A172 (cell line): ENCODE results near the genes JAG2 and BRF1.

- RAMPAGE, long total RNA = no peak
Measured at GRCh38 chr14:104701419-104701815, 12.0 kb downstream of the INF2 start.

- RAMPAGE, long total RNA = no peak
Measured at GRCh38 chr14:104750763-104751098, 2.2 kb upstream of the SIVA1 start.

DNA sequence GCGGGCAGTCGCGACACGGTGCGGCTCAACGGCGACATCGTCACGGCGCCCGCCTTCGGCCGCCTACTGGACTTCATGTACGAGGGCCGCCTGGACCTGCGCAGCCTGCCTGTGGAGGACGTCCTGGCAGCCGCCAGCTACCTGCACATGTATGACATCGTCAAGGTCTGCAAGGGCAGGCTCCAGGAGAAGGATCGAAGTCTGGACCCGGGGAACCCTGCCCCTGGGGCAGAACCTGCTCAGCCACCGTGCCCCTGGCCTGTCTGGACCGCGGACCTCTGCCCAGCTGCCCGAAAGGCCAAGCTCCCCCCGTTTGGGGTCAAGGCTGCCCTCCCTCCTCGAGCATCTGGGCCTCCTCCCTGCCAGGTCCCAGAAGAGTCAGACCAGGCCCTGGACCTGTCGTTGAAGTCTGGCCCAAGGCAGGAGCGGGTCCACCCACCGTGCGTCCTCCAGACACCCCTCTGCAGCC, 502 bp downstream of the ZBTB42 start:
- RAMPAGE, long total RNA = no peak

GRCh38 chr14:104827009-104828172, 26.5 kb downstream of the ZBTB42 start:
- RAMPAGE, long total RNA = no peak

- RAMPAGE, long total RNA = no peak
Measured at GRCh38 chr14:104858736-104859413, 6.2 kb upstream of the CEP170B start.

DNA sequence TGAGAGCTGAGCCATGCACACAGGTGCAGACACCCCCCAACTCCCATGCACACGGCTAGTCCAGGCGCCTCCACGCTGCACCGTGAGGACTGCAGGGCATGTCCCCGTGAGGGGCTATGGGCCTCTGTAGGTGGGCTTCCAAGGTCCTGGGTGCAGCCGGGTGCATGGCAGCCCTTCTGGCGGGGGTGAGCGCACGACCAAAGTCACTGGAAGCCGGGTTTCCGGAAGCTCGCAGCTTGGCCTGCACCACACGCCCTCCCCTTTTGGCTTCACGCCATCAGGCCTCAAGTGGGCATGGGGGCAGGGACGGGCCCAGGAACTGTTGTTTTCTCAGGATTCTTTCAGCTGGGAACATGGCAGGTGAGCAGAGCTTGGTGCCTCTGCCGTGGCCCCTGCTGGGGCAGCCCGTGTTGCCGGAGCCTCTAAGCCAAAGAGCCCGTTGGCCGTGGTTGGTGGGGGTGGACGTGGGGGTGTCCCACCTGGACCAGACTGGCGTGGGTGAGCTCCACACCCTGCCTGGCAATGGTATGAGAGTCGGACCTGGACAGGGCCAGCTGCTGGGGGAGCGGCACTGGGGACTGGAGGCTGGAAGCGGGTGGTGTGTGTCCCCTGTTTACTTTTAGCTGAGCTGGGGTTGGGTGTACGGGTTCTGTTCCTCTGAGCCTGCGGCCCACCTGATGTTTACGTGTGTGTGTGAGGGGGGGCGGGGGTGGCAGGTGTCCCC, 28.9 kb upstream of the PLD4 start:
- RAMPAGE, long total RNA = no peak

GRCh38 chr14:105025895-105026533, 5.1 kb upstream of the CDCA4 start:
- RAMPAGE, long total RNA = no peak

- RAMPAGE, long total RNA = no peak
Measured at GRCh38 chr14:105071268-105071784, 6.1 kb upstream of the GPR132 start.

- RAMPAGE, long total RNA = no peak
Measured at GRCh38 chr14:105075141-105076021, 10.2 kb upstream of the GPR132 start.

DNA sequence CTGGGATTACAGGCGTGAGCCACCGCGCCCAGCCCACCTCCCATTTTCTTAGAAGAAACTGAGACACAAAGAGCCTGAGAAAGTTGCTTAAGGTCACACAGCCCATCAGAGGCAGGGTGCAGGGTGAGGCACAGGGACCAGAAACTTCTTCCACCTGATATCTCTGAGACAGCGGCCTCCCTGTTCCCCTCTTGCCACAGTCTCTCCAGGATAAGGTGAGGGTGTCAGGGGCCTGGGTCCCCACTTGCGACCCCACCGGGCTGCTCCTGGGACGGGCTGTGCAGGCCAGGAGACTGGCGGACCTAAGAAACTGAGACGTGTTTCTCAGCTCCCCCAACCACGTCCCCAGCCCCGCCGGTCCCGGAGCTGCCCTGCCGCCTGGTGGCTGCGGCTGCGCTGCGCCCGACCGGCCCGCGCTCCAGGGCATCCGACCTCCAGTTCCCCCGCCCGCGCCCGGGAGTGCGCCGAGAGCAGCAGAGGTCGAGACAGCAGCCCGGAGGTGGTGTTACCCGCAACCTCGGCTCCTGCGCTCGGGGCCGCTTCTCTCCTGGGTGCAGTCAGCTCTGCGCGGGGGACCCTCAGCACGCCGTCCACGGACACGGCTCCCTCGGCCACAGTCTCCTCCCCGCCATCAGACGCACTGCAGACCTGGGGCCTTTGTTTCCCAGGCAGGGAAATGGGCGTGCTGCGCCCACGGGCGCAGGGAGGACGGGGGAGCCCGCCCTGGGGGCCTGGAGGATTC, 21.5 kb upstream of the GPR132 start:
- RAMPAGE, long total RNA = no peak

DNA sequence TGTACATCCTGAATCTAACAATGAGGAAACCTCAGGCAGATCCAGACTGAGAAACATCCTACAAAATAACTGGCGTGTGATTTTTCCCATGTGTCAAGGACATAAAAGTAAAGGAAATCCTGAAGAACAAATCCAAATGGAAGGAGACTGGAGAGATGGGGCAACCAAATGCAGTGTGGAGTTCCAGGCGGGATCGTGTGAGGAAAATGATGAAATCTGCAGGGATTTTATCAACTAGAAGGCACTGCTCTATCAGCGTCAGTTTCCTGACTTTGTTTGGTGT, 43.1 kb upstream of the GPR132 start:
- RAMPAGE, long total RNA = no peak

GRCh38 chr14:105168370-105169545, at the start of gene JAG2:
Gene JAG2, minus strand, starts transcription at chr14:105168776.
- RAMPAGE, long total RNA = no peak

DNA sequence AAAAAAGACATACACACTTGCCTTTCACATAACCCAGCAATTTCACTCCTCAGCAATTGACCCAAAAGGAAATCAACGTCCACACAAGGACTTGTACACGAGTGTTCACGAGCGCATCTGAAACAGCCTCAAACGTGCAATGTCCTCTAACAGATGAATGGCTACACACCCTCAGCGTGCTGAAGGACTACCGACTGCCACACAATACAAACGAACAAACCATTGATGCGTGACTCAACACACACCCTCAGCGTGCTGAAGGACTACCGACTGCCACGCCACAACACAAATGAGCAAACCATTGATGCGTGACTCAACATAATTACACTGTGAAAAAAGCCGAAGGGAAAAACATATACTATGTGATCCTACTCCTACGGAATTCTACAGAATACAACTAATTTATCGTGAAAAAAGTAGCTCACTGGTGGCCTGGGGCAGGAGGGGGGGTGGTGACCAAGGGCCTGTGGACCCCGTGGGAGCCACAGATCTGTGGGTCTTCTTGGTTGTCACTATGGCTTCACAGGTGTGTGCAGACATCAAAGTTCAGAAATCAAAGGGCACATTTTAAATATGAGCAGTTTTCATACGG, 25.0 kb upstream of the BTBD6 start:
- RAMPAGE, long total RNA = no peak

DNA sequence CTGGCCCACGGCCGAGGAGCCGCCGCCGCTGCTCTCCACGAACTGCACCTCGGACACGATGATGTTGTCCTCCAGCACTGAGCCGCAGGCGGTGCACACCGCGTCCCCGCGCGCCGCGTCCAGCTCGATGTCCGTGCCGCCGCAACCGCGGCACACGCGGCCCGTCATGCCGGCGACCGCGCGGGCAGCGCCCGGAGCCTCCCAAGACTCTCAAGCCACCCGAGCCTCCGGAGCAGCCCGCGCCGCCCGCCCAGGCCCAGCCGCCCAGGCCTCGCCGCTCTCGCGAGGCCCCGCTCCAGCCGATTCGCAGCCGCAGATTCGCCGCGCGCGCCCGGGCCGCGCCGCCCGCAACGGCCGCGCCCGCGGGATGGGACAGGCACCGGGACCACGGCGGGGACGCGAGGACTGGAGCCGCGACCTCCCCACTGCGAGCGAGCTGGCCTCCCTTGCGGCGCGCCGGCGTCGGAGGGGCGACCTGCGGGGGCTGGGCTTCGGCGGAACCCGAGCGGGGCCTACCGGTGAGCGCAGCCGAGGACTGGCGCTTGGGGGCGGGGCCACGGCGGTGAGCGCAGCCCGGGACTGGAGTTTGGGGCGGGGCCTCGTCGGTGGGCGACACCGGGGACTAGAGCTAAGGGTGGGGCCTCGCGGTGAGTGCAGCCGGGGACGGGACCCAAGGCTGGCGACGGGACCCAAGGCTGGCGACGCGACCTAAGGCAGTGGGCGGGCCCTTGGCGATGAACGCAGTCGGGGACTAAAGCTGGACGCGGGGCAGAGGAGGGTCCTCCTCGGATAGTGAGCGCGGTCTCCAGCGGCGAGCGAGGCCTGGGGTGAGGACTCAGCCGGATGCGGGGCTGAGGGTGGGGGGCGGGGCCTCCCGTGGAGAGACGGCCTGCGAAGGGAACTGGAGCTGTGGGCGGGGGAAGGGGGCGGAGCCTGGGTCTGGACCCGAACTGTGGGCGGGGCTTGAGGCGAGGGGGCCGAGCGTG, at the start of gene BRF1:
Gene BRF1, minus strand, starts transcription at position 540 of the 986 bp plus-strand sequence.
- RAMPAGE, long total RNA = no peak

DNA sequence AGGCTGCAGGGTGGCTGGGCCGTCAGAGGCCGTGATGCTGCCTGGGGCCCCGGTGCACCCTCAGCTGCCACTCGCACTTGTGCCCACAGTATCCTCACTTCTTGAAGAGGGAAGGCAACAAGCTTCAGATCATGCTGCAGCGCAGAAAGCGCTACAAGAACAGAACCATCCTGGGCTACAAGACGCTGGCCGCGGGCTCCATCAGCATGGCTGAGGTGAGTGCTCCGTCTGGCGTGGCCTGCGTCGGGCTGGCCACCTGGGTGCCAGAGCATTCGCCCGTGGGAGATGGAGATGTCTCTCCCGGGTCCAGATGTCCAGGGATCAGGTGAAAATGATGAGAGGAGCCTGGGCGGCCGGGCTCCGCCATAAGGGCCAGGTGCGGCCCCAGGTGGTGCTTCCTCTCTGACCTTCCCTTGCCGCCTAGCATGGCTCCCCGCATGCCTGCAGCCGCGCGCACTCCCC, 40.4 kb downstream of the PACS2 start:
- RAMPAGE, long total RNA = no peak

DNA sequence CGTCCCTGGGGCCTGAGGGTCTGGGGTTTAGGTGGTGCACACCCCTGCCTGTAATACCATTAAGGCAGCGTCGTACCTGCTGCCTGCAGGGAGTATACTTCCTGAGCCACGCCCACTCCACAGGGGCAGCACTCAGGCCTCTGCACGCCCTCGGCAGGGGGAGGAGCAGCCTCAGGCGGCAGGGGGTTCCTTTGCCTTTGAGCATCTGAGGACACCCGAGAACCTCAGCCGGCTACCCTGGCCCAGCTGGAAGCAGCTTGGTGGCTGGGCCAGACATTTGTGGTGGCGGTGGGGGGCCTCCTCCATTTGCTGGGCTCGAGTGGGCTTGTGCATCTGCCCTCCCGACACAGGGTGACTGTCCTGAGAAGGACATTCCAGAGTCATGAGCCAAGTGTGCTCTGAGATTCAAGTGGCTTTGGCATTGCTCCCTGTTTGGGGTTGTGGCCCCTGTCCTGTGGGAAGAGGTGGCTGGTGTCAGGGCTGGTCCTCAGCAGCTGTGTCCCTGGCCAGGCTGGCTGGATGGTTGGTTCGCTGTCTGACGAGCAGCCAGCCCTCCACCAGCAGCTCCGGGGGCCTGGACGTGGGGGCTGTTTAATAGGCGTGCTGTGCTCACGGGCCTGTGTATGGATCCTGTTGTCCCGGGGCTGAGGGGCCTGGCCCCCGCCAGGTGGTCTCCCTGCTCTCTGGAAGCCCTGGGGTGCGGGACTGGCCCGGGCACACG, 9.0 kb upstream of the CRIP2 start:
- RAMPAGE, long total RNA = no peak

GRCh38 chr14:105478157-105479363, 3.9 kb downstream of the CRIP2 start:
- RAMPAGE, long total RNA = no peak

GRCh38 chr14:105483105-105484305, 3.2 kb upstream of the CRIP1 start:
- RAMPAGE, long total RNA = no peak

DNA sequence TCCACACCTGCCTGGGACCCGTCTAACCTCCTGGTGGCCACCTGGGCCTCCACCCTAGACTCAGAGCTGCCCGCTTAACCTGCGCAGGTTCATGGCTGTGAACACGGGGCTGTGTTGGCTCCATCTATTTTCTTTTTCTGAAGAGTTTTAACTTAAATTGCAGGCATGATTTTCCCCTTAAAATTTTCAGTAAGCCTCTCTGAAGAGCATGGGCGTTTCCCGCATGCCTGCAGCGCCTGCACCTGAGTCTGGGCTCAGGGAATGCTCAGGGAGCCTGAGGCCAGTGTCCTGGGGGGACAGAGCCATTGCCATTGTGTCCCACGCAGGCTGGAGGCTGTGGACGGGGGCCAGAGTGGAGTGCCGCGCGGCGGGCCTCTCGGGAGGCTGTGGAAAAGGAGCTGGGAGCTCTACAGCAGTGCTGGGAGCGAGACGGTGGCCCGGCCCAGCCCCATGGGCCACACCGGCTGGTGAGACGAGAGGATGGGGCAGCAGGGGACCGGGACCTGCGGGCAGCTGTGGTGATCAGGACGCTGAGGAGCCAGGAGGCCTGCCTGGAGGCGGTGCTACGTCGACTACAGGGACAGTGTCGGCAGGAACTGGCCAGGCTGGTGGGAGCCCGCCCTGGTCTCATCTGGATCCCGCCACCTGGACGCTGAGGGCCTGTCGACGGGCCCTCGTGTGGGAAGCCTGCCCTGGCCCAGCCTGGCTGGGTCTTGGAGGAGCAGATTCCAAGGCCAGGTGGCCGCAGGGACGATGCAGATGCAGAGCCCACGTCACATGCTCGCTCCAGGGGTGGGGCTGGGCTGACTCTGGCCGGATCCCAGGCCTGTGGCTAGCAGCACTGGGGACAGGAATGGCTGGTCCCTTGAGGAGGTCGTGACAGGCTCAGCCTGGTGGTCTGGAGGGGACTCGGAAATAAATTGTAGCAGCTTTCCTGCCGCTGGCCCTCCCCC, 7.5 kb downstream of the TEDC1 start:
- RAMPAGE, long total RNA = no peak

- RAMPAGE, long total RNA = no peak
Measured at GRCh38 chr14:105529339-105530755, 3.5 kb downstream of the TMEM121 start.